ENCODE measurements around the gene TARS1.

- RRBS = no CpG with 5 or more reads among the region's 21 CpGs
Measured at GRCh38 chr5:17062548-17063573, 126.8 kb upstream of the MYO10 start.

GRCh38 chr5:17368039-17368361 is 123.9 kb downstream of the H3Y2 start:
- RRBS = no CpG with 5 or more reads among the region's 5 CpGs

DNA sequence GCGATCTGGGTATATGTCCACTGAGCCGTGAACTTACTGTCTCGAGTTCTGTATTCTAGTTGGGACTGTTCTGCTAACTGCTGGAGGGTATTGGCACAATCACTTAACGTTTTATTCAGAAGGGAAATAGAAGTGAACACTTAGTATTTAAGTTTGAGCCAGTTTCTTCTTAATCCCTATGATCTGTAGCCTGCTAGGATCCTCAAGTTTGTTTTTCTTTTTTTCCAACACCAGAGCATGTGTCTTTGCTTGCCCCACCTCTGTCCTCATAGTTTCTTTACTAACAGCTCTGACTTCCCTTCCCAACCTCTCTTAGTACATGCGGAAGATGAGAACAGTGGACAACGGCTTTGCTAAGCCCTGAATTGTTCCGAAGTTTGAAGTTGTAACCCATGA is 55.6 kb downstream of the H3Y2 start:
- RRBS = no CpG with 5 or more reads among the region's 7 CpGs

DNA sequence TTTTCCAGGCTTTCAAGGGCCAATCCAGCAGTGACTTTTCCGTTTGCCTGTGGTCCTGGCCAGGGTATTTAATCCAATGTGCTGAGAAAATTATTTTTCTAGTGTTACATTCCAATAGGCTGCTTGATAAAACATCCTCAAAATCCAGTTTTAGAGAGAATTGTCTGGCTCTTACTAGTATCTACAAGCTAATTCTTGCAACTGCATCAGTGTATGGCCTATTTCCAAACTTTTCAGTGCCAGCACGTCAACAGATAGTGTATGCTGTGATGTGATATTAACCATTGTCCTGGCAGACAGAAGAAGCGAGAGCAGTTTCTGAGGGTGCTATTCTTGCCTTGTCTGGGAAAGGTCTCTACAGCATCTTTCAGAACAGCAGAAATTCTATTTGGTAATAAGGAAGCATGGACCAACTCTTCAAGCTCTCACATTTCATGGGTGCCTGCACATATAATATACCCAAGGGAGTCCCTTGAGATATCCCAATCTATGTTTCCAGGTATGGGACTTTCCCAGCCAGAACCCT is 174.2 kb upstream of the CDH12 start:
- RRBS = no CpG with 5 or more reads among the region's 3 CpGs

DNA sequence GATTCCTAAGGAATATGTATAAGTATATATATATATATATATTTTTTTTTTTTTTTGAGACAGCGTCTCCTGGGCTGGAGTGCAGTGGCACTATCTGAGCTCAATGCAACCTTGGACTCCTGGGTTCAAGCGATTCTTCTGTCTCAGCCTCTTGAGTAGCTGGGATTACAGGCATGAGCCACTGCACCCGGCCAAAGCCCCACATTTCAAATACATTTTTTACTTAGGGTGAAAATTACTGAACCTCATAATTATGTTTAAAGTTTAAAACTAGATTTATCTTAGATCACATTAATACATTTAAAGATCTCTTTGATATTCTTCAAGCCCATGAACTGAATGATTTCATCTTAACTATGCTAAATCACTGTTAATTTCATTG is 377.3 kb downstream of the PRDM9 start:
- RRBS = no CpG with 5 or more reads among the region's 3 CpGs

GRCh38 chr5:26236881-26237273 is 801.5 kb downstream of the CDH9 start:
- RRBS = 82% methylated on average over 4 of the region's 12 CpGs

DNA sequence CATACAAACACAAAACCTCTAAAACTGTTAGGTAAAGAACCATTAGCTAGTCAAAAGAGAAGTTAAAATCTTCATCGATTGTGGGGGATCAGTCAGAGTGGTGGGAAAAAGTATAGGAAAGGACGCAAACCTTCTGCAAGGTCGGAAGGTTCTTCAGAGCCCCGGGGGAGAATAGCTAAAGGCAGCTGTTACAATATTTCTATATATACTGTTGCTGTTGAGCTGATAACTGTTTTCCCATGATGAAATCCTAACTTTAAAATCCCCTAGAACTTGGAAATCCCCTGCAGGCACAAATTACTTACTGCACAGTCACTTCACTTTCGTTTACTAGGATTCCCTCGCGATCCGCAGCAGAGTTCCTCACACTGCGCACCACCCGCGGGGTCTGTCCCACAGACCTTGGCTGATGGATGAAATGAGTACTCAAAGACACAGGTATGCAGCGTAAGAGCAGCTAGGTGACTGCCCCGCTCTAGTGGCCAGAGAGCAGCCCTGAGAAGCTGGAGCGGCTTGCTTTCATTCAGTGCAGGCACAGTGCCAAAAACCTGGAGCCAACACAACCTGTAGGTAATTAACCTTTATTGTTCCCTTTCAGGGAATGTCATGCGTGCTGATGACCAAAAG is 191.4 kb downstream of the CDH9 start:
- RRBS = no CpG with 5 or more reads among the region's 15 CpGs

DNA sequence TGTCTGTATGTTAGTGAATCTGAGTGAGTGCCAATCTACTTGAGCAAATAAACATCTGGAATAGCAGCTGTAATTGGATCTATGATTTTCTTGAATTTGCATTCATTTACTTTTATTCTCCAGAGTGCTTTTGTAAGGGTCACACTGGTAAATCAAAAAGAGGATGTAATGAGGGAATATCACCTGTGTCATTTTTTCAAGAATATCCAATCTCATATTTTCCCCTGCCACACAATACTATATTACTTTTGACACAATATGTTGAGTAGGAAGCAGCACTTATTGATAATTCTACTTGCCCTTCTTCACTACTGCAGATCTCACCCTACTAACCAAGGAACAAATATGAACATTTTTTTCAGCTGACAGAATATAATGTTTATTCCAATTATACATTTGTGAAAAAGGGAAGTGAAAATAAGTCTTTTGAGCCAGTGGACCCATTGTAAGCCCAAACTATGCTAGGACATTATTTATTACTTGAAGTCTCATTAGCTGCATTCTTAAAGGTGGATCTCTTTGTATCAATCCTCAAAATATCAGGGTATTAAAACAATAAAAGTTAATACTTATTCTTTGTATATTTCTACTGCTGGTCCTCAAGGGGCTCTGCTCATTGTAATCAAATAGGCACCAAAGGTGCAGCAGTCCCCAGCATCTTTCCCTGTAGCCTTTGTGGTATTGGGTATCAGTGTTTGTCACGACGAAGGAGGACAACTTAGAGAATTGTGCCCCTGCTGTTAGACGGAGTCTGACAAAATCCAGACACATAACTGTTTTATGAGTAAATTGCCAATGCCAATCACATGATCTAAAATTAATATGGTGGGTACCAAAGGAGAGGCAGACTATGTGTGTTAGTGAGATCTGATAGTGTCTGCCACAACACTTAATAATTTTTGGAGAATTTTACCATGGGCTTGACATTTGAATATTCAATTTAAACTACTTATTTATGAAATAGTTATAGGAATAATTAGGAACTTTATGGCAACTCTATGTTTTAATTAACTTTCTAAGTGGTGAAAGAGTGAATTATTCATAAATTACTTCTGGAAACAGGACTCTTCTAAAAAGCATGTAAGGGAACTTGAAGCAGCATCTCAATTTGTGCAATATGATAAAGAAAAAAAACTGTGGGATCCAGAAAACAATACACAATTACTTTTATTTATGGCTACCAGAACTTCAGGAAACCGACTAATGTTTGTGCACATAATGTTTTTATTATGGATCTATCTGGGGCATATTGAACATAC is 453.6 kb upstream of the CDH9 start:
- RRBS = no CpG with 5 or more reads among the region's 4 CpGs

DNA sequence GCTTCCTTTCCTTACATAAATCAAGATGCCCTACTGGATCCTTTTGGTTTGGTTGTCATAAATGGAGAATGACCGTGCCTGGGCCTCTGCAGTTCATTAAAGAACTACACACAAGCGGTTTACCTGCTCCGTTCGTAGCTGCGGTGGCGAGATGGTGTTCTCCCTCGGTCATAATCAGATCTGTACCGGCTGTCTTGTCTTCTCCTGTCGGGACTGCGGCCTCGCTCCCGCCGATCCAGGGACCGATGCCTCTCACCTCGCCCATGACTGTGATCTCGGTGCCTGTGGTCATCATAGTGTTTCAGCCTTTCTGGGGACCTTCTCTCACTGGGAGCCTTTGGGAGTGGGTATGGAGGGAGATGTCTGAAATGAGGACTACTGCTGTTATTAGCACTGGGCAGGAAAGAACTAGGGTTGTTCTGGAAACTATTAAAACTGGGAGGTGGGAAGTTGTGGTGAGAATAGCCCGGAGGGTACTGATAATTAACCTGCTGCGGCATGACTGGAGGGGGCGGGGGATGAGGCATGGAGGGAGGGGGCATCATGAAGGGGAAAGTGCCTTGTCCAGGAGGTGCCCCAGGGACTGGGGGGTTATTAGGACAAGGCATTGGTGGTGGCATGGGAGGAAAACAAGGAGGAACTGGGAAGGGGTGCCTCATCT is 5.8 kb downstream of the DROSHA start:
- RRBS = no CpG with 5 or more reads among the region's 19 CpGs

- RRBS = no CpG with 5 or more reads among the region's 9 CpGs
Measured at GRCh38 chr5:31640090-31640734, 1.3 kb downstream of the PDZD2 start.

DNA sequence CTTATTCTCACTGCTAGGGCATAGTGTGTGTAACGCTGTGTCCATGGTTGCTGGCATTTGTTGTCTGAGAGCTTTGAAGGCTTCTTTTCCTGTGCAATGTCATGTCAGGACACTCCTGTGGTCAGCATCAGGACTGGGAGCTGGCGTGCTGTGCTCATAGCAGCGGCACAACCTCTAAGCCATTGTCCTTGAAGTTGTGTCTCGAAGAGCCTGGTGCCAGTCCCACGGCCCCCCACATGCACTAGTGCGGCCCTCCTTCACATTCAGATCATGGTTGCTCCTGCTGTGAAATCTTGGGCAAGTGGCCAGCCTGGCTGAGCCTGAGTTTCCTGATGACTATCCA is 32.4 kb downstream of the PDZD2 start:
- RRBS = no CpG with 5 or more reads among the region's 6 CpGs

DNA sequence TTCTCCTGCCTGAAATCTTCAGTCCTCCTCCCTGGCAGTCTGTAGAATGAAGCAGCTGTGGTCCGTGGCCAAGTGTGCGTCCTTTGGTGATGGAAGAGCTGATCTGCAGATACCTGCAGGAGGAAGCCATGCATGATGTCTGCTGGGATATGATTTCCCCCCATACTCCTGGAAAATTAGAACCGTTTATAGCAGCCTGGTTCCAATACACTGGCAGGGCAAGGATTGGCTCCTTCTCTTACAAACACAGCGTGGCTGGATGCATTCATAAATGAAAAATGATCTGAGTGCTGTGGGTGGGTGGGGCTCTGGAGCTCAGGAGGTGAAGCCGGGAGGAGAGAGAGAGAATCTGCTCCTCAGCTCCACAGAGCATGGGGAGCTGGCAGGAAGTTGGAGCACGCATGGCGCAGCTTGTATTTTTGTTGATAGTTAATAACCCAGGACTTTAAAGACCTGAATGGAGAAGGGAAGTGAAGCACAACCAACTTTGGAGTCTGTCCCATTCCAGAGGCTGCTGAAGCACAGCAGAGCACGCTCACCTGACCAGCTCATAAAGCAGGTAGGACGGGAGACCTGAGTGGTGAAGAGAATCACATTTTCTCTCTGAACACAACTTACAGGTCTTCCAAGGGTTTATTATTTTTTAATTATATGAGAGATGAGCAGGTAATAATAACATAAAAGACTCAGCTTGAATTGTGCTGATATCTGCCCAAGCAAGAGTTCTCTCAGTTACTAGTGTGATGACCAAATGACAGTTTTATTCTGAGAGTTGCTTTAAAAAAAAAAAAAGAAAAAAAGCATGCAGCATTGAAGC is 238.1 kb downstream of the GOLPH3 start:
- RRBS = no CpG with 5 or more reads among the region's 9 CpGs

- RRBS = no CpG with 5 or more reads among the region's 16 CpGs
Measured at GRCh38 chr5:32174894-32175482, 869 bp upstream of the GOLPH3 start.

DNA sequence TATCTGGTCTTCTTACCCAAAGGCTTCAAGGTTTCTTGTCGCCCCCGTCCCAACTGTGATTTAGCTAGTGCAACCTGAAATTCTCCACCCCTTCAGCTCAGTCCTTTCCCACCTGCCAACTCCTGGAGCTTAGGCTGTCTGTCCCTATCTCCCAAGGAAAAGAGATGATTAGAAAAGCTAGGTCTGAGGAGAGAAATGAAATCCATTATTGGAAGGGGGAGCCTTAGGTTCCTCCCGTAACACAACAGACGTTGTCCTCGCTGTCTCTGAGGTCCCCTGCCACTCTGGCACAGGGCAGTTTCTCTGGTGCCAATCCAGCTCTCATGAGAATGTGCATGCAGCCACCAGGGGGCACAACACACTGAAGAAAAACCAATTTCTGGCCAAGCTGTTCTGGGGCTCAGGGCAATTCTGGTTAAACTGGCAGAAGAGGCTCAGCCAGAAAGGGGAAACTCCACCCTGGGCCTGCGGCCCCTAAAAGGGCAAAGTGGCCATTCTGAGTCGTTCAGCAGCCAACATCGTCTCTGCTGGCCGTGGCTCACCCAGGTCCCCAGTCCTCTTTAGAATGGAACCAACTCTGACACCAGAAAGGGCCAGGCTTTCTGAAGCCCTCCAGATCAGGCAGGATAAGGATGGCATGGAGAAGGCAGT is 58.3 kb upstream of the GOLPH3 start:
- RRBS = no CpG with 5 or more reads among the region's 9 CpGs

DNA sequence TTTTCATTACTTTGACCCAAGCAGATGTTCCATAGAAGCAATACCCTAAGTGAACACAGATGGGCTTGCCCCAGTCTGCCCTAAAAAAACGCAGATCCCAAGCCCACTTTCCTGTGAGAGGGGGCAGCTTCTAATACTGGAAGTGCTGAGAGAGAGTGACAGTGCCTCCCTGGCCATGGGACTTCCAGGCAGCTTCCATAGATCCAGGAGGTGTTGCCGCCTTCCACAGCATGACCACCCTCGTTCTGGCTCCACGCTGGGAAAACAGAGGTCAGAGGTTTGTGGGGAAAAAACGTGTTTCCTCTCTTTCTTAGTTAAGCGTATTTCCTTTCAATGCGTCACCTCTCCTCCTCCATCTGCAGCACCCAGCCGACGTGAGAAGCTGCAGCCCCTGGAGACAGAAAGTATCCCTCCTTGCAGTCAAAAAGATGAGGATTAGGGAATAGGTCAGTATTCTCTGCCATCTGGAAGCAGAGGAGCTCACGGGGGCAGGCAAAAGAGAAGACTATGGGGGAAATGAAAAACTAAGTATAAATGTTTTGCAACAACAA is 38.2 kb downstream of the MTMR12 start:
- RRBS = no CpG with 5 or more reads among the region's 10 CpGs

DNA sequence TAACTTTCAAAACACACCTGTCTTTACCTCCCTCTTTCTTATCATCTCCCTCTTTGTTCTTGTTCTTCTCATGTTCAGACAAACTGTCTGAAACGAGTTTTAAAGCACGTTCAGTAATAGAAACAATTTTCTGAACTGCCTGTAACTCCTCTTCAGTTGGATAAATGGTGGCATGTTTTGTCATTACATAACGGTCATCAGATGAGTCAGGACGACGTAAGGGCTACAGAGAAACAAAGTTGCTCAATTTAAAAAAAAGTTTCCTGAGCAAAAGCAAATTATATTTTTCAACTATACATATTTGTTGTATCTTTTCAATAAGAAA is 56.1 kb downstream of the ZFR start:
- RRBS = no CpG with 5 or more reads among the region's 5 CpGs

DNA sequence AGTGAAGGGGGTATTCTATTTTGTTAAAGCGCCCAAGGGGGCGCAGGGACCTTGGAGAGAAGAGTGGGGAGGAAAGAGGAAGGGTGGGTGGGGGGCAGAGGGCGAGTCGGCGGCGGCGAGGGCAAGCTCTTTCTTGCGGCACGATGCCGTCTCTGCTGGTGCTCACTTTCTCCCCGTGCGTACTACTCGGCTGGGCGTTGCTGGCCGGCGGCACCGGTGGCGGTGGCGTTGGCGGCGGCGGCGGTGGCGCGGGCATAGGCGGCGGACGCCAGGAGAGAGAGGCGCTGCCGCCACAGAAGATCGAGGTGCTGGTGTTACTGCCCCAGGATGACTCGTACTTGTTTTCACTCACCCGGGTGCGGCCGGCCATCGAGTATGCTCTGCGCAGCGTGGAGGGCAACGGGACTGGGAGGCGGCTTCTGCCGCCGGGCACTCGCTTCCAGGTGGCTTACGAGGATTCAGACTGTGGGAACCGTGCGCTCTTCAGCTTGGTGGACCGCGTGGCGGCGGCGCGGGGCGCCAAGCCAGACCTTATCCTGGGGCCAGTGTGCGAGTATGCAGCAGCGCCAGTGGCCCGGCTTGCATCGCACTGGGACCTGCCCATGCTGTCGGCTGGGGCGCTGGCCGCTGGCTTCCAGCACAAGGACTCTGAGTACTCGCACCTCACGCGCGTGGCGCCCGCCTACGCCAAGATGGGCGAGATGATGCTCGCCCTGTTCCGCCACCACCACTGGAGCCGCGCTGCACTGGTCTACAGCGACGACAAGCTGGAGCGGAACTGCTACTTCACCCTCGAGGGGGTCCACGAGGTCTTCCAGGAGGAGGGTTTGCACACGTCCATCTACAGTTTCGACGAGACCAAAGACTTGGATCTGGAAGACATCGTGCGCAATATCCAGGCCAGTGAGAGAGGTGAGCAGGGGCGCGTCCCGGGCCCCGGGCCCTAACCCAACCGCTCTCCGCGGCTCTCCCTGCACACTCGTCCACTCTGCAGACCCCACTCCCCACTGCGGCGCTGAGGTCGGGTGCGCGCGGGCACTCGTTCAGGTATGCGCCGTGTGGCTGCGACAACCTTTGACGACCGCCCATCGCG is 859 bp downstream of the NPR3 start:
- RRBS = 88% methylated on average over 4 of the region's 104 CpGs

DNA sequence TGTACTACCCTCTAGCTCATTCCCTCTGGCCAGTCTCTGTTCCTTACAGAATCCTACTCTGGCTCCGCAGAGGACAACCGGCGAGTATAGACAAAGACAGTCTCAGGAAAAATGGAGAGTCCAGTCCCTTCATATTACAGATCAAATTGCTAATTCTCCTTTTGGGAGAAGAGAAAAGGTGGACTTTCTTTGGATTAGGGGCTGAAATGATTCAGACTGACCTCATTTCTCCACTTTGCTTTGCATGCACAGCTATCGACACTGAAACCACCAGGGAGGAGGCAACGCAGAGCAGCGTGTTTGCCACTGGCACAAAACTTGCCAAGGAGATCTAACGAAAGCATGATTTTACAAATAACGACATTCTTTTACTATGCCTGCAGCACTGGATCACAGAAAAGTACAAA is 279.6 kb downstream of the NPR3 start:
- RRBS = no CpG with 5 or more reads among the region's 8 CpGs

DNA sequence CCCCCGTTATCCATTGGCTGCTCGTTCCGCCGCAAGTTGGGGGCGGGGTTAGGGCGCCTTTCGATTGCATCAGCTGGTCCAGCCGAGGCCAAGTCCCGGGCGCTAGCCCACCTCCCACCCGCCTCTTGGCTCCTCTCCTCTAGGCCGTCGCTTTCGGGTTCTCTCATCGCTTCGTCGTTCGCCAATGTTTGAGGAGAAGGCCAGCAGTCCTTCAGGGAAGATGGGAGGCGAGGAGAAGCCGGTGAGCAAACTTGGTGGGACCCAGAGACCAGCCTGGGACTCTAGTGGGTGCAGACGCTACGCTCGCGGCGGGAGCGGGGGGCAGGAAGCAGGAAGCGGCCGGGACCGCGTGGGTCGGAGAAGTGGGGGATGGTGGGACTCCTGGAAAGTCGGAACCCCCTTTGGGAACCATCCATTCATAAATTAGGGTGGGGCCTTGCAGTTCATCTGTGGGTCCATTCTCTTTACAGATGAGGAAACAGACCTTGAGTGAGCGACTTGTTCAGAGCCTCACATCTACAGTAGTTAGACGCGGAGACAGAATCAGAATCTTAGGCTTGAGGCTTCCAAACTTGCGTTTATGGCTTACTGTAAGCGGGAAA is at the start of gene TARS1:
TSS of gene TARS1 (plus strand) at position 63 of the 602 bp plus-strand sequence.
- RRBS = 2% methylated on average over 6 of the region's 37 CpGs

GRCh38 chr5:33642167-33642552 is 201.4 kb downstream of the TARS1 start:
- RRBS = no CpG with 5 or more reads among the region's 5 CpGs